Gallbladder (tissue), 1 donor: ENCODE measurements around a stretch of chr13.

GRCh38 chr13:21675085-21676139 lies 4.5 kb downstream of the FGF9 start:
- PRO-cap: unidirectional peak, plus-strand start at chr13:21675300

GRCh38 chr13:22848368-22849059 lies 332.3 kb upstream of the SGCG start:
- PRO-cap: no peak

- PRO-cap: unidirectional peak, plus-strand start at chr13:23160508
Observed at GRCh38 chr13:23159518-23160667, 20.9 kb upstream of the SGCG start.

GRCh38 chr13:23374725-23375693 lies 58.5 kb downstream of the SACS start:
- PRO-cap: bidirectional peak, plus-strand start at chr13:23375832, minus-strand start at chr13:23375496

DNA sequence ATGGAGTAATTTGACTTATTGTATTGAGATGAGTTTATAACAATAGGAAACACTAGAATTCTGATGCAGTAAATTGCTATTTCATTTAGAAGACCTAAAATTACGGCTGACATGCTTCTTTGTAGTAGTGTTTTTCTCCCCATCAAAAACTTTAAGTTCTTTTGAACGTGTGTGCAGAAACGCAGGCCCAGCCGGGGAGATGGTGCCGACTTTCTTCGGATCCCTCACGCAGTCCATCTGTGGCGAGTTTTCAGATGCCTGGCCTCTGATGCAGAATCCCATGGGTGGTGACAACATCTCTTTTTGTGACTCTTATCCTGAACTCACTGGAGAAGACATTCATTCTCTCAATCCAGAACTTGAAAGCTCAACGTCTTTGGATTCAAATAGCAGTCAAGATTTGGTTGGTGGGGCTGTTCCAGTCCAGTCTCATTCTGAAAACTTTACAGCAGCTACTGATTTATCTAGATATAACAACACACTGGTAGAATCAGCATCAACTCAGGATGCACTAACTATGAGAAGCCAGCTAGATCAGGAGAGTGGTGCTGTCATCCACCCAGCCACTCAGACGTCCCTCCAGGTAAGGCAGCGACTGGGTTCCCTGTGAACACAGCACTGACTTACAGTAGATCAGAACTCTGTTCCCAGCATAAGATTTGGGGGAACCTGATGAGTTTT lies 98.4 kb downstream of the TNFRSF19 start:
- PRO-cap: no peak

DNA sequence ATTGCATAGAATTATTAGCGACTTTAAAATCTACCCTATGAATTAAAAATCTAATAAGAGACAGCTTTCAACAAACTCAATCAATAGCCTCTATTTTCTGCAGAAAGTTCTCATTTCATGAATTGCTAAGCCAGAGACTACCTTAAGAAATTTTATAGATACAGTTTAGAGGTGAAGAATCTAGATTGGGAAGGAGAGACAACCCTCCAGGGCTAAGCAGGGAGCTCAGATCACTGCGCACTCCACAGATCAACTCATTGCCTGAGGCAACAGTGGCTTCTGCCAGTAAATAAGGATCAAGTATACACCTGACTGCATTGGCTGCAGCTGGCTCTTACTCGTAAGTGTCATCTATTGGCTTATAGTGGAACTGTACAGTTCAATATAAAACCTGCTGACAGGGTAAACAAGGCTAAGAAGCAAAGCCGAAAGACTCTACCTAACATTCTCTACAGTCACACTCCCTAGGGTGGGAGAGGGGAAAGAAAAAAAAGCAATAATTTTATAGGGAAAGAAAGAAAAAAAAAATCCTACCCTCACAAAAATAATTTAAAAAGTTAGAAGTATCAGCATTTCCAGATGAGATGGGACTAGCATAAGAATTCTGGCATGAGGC lies 26.1 kb upstream of the MIPEP start:
- PRO-cap: unidirectional peak, minus-strand start at position 256 of the sequence

- PRO-cap: no peak
Observed at GRCh38 chr13:24038708-24039384, 121.7 kb upstream of the SPATA13 start.

GRCh38 chr13:24070602-24071069 lies 89.9 kb upstream of the SPATA13 start:
- PRO-cap: no peak

DNA sequence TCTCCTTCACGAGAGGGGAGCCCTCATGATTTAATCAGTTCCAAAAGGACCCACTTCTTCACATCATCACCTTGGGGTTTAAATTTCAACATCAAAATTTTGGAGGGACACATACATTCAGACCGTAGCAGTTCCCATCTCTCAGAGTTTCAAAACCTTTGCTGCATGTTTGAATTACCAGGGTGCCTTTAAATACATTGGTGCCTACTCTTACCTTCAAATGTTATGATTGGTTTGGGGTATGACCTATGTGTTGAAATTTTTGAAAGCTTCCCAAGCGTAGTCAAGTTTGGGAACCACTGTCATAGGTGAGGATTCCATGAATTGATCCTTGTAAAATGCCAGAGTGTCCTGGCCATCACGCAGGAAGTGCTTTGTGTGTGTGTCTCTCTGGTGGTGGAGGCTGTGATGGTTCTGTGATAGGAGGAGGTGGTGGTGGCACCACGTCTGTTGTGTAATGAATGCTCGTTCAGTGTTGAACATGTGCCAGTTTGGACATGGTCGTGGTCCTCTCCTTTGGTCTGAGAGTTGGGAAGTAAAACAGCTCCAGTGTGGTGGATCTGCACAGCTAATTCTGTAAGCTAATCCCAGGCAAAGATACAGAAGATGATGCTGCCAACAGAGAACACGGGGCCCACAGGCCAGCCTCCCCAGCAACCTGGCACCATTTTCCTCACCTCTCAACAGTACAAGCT lies 6.5 kb downstream of the SPATA13 start:
- PRO-cap: no peak

- PRO-cap: no peak
Observed at GRCh38 chr13:24181957-24182775, 21.6 kb downstream of the SPATA13 start.

GRCh38 chr13:24190152-24190739 lies 29.7 kb downstream of the SPATA13 start:
- PRO-cap: no peak

GRCh38 chr13:24201897-24202644 lies 41.6 kb downstream of the SPATA13 start:
- PRO-cap: no peak

GRCh38 chr13:24230080-24230426 lies 69.5 kb downstream of the SPATA13 start:
- PRO-cap: no peak

DNA sequence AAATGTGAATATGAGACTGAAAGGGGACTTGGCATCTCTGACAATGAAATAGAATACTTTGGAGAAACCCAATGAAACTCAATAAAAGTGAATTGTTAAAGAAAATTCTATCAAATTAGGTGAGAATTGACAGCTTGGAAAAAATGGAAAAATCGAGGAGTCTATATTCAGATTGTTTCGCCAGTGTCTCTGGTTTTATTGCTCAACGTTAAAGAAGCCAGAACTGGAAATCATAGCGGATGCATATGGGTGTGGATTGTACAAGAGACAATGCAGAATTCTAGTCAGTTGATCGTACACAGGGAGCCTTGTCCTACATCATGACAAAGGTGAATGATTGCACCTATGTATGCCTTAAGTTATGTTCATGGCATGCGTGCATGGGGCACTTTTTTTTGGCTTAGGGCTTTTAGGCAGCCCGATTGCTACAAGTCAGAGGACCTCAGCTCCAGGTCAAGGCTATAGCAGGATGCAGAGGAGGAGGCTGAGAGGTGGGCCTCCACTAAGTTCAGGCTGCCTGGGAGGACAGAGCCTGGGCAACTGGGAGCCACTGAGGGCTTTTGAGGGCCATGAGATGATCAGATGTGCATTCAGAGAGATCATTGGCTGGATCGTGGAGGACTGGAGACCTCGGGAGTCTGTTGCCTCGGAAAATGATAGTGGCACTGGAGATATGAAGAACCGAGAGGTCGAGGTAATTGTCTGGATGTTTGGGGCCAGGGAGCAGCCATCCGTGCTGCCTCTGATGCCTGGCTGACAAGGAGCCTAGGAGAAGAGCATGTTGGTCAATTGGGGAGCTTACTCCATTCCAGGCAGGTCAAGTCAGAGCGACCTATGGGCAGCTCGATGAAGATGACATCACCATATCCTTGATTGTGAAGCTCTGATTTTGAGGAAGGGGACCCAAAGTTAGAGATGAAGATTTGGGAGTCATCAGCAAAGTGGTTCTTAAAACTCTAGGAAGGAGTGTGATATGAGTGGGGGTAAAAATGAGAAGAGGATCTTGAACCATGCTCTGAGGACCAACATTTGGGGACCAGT lies 48.5 kb upstream of the C1QTNF9 start:
- PRO-cap: no peak

DNA sequence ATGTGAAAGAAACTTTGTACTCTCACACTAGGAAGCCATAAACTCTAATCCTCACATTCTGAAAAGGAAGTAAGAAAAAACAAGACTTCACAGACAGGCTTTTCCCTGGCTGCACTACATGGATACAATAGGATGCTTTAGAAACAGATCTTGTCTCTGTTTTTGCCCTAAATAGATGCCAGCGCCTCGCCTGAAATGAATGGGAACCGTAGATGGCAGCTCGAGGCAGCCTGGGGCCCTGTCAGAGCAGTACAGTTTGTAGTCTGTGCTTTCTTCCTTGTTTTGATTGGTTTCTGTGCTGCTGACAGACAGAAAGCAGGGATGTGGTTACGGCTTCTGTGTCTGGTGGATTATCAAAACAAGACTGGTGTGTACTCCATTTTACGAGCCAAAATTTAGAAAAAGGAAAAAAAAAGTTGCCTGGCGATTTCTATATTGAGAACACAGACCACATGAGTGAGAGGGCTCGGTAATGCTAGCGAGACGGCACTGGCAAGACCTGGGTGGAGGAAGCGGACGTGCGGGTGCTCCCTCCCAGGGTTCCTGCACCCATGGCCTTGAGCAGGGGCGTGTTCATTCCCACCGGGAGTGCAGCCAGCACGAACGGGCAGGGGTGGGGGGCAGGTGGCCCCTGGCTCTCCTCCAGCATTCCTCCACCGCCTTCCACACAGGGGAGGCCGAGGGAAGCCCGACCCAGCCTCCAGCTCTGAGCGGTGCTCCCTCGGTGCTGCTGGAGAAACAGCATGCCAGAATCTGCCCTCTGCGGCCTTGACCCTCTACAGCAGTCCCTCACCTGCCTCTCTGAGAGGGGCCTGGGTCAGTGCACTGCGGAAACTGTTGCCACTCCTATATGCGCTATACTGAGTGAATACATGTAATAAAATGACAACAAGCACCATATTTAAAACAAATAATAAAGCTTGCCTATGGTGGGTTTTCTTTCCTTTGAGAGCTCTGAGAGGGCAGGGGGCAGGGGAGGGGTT lies 37.5 kb upstream of the C1QTNF9 start:
- PRO-cap: bidirectional peak, plus-strand start at position 495 of the sequence, minus-strand start at position 232 of the sequence

DNA sequence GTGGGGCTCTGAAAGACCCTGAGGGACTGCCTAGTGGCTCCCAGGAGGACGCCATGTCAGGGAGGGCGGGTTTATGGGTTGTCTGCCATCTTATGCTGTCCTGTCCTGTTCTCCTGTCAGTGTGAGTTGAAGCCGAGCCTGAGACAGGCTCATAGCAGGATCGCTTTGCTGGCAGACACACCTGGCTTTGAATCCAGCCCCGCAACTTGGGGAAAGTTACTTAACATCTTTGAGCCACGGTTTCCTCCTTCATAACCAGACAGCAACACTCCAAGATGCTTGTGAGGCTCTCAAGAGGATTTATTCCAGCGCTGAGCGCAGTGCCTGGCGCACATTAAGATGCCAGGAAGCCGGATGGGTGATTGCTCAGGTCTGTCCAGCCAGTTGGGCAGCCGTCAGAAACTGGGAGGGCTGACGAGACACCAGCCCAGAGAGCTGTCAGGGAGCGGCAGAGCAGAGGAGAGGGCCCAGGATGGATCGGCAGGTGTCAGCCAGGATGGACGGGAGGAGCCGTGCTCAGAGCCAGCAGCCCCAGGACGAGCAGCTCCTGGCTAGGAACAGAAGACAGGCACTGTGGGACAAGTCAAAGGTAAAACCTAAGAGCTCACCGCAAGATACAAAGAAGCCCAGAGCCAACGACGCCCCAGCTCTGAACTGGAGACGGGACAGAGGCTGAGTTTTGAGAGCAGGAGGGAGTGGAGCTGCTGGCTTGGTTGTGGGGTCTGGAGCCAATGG lies 36.7 kb upstream of the C1QTNF9 start:
- PRO-cap: unidirectional peak, plus-strand start at position 116 of the sequence

DNA sequence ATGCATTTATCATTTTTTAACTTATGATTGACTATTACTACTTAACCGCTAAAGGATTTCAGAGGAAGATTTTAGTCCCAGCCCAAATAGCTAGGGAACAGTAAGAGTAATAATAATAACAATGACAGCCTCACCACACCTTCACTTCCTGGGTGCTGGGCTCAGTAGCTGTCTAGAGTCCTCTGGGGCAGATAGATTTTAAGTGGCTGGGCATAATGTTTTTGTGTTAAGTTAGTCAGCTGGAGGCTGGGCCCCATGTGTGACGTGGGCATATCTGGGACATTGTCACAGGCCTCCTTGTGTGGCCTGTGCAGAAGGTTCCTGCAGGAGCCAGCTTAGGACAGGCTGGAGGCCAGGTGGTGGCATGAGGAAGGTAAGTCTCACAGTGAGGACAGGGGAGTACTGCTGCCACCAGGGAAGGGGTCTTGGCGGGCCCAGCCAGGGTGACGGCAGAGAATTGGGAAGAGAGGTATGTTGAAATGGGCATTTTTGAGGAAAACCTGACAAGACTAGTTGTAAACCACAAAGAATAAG lies 19.6 kb upstream of the C1QTNF9 start:
- PRO-cap: no peak

DNA sequence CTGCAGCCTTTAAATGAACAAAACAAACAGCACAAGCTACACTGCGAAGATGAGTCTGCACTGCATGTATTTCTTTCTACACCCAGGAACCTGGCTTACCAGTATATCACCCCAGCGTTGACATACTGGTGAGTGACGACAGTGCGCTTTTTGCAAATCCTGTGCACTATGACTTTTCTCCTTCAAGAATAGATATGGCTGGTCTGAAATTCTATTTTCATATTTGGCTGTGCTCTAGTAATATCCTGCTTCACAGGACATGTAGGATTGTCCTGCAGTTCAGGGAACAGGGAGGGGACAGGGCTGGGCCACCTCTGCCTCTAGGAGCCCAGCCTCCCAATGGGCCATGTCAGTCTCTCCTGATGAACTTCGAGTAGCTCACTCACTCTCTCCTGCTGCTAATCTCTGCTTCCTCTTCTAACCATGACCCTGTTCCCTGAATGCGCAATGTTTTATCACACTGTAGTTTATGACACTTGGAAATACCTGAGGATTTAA lies 9.4 kb downstream of the PARP4 start:
- PRO-cap: bidirectional peak, plus-strand start at position 352 of the sequence, minus-strand start at position 281 of the sequence

DNA sequence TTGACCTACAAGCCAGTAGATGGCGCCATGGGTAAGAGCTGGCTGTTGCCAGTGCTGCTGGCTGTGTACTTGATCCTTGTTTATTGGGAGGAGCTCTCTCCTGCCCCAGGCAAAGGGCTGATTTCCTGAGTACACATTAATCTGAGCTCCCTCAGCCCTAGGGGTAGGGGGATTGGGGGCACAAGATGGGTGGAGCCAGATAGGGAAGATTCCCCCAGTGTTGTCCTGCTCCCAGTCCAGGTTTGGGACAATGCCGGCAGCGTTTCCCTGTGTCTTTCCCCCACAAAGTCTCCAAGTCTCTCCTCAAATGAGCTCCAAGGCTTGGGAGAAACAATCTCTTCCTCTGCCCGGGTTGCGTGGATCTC lies 67.9 kb upstream of the PARP4 start:
- PRO-cap: no peak

DNA sequence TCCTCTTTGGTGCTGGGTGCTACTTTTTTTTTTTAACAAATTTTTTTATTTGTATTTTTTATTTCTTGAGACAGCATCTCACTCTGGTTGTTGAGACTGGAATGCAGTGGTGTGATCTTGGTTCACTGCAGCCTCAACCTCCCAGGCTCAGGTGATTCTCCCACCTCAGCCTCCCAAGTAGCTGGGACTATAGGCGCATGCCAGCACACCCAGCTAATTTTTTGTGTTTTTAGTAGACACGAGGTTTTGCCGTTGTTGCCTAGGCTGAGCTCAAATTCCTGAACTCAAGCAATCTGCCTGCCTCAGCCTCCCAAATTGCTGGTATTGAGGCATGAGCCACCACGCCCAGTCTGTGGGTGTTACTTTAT lies 81.9 kb upstream of the ATP12A start:
- PRO-cap: no peak